NB4 (cell line): ENCODE results near the gene CFAP20DC.

- RRBS: no CpG with 5 or more reads among the region's 11 CpGs
These were observed 1.2 kb downstream of the FAM107A start for GRCh38 chr3:58575720-58576677.

- RRBS: no CpG with 5 or more reads among the region's 8 CpGs
These were observed 32.5 kb downstream of the FAM3D start for GRCh38 chr3:58634096-58634355.

- RRBS: no CpG with 5 or more reads among the region's 3 CpGs
These were observed 23.9 kb upstream of the FAM3D start for GRCh38 chr3:58690423-58691004.

DNA sequence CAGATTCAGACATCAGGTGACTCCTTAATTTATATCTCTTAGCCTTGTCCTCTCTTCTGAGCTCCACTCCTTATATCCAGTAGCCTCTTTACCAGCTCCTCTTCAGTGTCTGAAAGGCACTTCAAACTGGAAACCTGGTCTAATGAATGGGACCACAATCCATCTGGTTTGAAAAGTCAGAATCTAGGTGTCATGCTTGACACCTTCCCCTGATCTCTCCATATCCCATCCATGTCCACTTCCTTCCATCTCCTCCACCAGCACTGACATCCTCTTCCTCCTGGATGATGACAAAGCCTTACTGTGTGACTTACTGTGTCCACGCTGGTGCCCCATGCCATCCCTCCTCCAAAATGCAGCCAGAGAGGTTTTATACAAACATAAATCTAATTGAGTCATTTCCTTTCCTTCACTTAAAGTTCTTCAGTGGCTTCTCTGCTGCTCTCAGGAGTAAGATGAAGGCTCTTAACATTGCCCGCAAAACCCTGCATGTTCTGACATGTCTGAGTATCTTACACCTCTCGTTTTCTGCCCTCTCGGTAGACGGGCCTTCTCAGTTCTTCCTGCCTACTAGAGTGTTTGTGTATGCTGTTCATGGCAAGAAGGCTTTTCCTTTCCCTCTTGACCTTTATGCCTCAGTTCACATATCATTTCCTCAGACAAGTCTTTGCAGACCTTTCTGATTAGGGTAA is 175.7 kb downstream of the CFAP20DC start:
- RRBS: no CpG with 5 or more reads among the region's 5 CpGs

GRCh38 chr3:59049585-59050506 is at the start of gene CFAP20DC:
CFAP20DC (minus strand) TSS chr3:59050025.
- RRBS: 53% methylated on average over 6 of the region's 67 CpGs

DNA sequence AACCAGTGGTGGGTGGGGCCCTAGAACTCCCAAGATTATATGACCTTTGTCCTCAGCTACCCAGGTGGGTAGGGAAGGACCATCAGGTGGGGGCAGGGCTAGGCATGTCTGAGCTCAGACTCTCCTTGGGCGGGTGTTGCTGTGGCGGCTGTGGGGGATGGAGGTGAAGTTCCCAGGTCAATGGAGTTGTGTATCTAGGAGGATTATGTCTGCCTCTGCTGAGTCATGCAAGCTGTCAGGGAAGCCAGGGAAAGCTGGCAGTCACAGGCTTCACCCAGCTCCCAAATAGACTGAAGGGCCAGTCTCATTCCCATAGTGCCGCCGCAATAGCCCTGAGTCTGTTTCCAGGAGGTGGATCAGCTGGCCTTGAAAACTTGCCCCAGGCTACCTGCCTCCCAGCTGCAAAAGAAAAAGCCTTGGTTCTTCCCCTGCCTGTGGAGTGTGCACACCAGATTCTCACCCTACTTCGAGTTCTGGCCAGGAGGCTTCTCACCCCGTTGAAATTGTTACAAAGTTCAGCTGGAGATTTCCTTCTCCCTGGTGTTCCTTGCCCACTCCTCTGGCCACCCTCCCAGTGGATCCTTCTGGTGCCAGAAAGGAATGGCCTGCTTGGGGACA is 139.8 kb upstream of the CFAP20DC start:
- RRBS: no CpG with 5 or more reads among the region's 6 CpGs

GRCh38 chr3:59368452-59368870 is 318.6 kb upstream of the CFAP20DC start:
- RRBS: no CpG with 5 or more reads among the region's 5 CpGs

- RRBS: no CpG with 5 or more reads among the region's 9 CpGs
These were observed 604.2 kb upstream of the CFAP20DC start for GRCh38 chr3:59654022-59654387.

GRCh38 chr3:60131719-60132406 is 1082.0 kb upstream of the CFAP20DC start:
- RRBS: no CpG with 5 or more reads among the region's 4 CpGs

DNA sequence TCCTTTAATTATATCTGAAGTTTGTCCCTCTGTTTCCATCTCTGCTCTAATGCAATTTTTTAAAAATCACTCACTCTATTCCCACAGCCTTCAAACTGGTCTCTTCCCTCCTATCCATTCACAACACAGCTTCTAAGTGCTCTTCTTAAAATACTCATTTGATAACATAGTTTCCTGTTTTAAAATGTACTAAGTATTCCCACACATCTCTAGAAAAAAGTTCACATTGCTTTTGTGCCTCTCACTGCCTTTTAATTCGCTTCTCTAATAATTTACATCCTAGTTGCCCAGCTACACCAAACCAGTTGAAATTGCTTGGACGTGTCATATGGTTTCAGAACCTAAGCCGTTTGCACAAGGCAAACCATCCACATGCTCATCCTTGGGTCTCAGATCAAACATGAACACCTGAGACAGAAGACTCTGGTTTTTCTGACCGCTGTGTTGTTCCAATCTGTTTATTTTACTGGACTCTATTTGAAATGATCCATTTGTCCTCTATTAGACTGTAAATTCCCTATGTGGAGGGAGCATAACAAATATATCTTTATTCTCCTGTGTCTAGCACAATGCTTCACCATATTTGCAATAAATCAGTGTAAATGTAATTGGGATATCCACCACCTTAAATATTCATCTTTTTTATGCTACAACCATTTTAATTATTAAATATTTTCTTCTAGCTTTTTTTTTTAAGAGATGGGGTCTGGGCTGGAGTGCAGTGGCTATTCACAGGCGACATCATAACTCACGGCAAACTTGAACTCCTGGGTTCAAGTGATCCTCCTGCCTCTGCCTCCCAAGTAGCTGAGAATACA is 880.4 kb downstream of the FHIT start:
- RRBS: no CpG with 5 or more reads among the region's 6 CpGs

DNA sequence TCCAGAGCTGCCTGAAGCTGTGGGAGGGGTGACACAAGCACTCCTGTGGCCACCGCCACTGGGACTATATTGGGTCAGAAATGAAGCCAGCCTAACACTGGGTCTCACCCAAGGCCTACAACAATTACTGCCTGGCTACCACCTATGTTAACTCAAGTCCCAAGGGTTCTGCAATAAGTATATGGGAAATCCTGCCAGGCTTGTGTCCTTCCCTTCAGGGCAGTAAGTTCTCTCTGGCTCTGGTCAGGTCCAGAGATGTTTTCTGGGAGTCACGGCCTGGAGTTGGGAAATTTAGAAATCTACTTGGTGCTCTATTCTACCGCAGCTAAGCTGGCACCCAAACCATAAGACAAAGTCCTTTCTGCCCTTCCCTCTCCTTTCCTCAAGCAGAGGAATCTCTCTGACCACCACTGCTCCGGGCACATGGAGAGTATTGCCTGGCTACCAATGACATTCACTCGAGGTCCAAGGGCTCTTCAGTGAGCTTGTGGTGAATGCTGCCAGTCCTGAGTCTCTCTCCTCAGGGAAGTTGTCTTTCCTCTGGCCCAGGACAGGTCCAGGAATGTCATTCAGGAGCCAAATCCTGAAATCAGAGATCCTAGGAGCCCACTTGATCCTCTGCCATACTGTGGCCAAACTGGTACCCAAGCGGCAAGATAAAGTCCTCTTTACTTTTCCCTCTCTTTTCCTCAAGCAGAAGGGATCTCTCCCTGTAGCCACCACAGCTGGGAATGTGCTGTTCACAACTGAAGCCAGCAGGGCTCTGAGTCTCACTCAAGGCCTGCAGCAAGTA is 781.0 kb downstream of the FHIT start:
- RRBS: no CpG with 5 or more reads among the region's 6 CpGs

DNA sequence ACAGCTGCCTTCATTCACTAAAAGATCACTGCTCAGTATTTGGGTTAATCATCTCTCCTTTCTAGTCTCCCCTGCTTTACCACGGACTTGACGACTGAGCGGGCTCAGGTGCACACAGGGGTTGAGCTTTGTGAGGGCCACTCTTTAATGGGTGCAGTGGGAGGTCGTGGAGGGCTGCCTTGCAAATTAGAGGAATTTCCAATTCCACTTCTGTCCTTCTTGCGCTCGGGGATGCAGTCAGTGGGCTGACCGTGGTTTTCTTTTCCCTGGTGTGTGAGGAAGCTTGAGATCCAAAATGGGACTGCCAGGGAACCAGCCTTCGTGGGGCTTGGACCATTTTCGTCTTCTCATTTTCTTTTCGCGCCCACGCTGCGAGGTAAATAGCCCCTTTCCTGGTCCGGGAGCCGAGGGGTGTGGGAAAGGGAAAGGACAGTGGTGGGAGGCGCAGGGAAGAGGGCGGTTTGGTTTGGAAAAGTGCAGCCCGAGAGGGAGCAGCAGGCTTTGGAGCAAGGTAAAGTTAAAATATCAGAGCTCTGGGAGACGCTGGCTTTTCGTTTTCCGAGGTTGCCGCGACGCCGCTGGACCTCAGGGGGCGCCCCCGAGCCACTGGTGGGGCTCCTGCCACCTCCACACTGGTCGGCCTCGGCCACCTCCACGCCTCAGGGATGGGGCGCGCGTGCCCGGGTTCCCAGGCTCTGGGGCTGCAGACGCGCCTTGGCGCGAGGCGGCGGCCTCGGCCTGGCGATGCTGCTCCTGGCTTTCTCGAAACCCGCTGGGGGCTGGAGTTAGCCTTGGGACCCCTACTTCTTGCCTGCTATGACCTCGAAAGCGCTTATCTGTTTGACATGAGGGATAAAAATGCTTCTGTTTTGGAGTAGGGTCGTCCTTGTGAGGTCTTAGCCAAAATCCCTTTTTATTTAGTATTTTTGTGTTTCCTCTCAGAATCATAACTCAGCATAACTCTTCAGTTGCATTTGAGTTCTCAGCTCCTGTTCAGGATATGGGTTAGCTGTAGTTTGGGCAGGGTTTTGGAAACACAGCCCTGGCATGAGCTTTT is 3.1 kb downstream of the PTPRG start:
- RRBS: no CpG with 5 or more reads among the region's 47 CpGs

GRCh38 chr3:61590977-61591992 is 29.9 kb downstream of the PTPRG start:
- RRBS: no CpG with 5 or more reads among the region's 4 CpGs

- RRBS: no CpG with 5 or more reads among the region's 4 CpGs
These were observed 140.2 kb downstream of the PTPRG start for GRCh38 chr3:61701564-61701994.

GRCh38 chr3:61715202-61715966 is 154.0 kb downstream of the PTPRG start:
- RRBS: no CpG with 5 or more reads among the region's 6 CpGs

DNA sequence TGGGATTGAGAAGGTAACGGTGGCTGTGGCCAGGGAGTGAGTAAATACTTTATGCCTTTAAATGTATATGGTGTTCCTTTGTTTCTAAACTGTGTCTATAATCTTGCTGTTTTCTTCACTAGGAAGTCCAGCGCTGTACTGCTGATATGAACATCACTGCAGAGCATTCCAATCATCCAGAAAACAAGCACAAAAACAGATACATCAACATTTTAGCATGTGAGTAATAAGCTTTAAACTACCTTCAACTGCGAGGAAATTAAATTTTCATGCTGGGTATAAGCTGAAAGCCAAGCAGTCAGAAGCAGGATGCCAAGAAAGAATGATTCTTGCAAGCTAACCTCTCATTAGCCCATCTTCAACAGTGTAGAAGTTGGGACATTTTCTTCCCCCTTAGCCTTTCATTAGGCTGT is 56.1 kb upstream of the C3orf14 start:
- RRBS: no CpG with 5 or more reads among the region's 3 CpGs

- RRBS: no CpG with 5 or more reads among the region's 18 CpGs
These were observed 800 bp upstream of the CADPS start for GRCh38 chr3:62875961-62876470.

DNA sequence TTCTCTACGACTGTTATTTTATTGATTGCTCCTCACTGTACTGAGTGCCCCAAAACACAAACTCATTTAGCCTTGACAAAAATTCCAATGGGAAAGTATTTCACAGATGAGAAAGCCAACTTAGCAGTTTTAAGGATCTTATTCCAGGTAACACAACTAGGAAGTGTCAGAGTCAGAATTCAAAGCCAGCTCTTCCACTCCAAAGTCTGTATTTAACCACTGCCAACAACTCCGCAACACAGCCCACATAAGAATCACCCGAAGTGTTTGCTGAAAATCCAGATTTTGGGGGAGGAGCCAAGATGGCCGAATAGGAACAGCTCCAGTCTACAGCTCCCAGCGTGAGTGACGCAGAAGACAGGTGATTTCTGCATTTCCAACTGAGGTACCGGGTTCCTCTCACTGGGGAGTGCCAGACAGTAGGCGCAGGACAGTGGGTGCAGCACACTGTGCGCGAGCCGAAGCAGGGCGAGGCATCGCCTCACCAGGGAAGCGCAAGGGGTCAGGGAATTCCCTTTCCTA is 7.5 kb upstream of the SNTN start:
- RRBS: no CpG with 5 or more reads among the region's 14 CpGs

DNA sequence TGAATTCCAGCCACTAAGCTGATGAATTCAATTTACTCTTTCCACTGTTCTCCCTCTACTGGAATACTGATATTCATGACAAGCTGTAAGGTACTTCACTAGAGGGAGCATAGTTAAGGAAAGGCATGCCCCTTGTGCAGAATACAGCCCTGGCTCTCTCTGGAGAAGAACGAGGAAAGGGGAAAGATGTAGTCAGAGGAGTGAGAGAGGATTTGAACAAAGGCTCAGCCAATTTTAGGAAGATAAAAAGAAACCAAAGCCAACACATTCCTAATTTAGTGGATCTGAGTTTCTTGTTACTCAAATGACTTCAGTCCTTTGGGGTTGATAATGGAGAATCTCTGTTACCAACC is 44.5 kb downstream of the ATXN7 start:
- RRBS: no CpG with 5 or more reads among the region's 1 CpG

DNA sequence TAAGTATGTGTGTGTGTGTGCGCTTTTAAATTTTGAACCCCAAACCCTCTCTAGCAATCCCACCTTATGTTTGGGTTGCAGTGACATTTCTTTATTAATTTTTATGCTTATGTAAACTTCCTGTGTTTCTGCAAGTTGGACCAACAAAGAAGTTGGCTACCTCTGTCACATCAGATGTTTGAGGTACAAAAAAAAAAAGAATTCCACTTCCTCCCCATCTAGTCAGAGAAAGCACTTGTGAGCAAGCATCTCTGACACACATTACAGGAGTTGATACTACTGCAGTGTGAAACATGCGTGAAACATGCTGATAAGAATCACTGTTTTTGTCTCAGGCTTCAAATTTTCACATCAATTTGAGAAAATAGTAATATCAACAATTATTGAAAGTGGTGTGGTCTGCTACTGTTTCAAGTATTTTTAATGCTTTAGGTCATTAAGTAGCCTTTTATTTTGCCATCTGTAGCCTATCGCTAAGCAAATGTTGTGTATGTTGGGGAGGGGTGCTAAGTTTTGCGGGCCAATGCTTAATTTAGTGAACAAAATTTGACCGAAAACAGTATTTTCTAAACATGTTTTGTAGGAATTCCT is 47.3 kb downstream of the ATXN7 start:
- RRBS: no CpG with 5 or more reads among the region's 5 CpGs